Metanephros (tissue), 2 donors: ENCODE measurements around the gene B3GALT2.

- RAMPAGE, long total RNA = no peak
These were observed 653 bp upstream of the IVNS1ABP start for GRCh38 chr1:185317376-185318415.

- RAMPAGE, long total RNA = no peak
These were observed 234.7 kb downstream of the HMCN1 start for GRCh38 chr1:185968947-185969301.

DNA sequence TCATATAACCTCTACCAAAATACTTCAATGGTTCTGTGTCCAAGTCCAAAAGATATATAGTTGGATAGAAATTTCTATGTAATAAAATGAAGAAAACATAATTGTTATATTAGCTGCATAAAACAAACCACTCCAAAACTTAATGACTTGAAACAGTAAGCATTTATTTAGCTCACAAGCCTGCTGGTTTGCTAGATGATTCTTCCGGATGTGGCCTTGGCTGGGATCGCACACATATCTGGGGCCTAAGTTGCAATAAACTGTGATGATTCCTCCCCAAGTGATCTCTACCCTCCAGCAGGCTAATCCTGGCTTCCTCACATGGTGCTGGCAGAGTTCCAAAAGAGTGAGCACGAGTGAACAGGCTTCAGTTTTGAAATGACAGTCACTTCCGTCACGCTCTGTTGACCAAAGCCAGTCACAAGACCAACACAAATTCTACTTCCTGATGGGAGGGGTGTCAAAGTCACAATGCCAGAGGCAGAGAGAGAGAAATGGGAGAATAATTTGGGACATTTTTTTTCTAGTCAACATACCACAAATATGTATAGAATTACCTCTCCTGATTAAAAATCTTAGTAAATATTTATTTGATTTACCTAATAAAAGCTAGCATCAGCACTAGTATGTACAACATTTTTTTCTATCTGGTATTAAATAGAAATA, 213.8 kb upstream of the PRG4 start:
- RAMPAGE, long total RNA = no peak

- RAMPAGE, long total RNA = no peak
These were observed 13.5 kb downstream of the TPR start for GRCh38 chr1:186361458-186361951.

DNA sequence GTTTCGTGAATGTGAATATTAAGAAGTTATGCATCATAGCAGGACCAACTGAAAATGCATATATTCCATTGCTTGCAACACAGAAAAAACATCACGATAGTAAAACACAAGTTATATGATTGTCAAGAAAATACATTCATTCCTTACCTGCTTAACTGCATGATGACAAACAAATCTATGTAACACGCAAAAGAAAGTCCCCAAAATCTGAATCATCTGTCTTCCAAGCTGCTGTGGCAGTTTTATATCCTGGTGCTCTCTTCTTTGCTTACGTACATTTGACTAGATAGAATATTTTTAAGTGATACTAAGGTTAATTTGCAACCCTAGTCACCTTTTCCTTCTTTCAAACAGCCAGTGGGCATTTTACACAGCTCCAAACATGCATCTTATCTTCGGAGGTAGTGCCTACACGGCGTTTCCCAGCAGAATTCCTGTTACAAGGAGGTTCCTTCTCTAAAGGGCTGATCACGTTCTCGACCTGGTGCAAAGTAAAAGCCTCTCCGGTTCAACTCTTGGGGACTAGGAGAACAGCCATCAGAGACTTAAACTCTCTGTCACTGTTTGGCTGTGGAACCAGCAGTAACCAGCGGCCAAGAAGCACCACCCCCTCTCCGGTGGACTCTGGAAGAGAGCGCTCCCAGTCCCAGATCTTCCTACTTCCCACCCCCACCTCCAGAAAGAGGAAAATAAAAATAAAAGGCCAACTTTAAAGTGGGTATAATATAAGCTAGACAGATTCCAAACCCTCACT, 3.2 kb downstream of the BRINP3 start:
- RAMPAGE, long total RNA = start-site peak on the minus strand centred at position 585 of the sequence, 64 bp wide, 59 and 11 reads in 2 replicates

GRCh38 chr1:192539608-192540128, 35.9 kb upstream of the RGS1 start:
- RAMPAGE, long total RNA = no peak

- RAMPAGE, long total RNA = no peak
These were observed 7.4 kb upstream of the RGS13 start for GRCh38 chr1:192628457-192628981.

DNA sequence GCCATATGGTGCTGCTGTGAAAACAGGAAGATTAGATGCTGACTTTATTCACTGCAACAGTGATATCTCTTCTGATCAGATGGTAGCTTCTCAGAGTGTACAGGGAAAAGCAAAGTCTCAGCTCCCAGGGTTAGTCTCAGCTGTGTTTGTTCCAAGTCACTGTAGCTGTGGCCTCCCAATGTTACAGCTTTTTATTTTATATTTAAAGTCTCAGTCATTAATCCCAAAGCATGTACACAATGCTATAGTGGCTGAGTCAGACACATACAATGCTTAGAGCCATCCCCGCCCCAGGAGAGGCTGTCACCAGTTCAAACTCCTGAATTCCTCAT, 42.7 kb upstream of the RGS2 start:
- RAMPAGE, long total RNA = no peak

DNA sequence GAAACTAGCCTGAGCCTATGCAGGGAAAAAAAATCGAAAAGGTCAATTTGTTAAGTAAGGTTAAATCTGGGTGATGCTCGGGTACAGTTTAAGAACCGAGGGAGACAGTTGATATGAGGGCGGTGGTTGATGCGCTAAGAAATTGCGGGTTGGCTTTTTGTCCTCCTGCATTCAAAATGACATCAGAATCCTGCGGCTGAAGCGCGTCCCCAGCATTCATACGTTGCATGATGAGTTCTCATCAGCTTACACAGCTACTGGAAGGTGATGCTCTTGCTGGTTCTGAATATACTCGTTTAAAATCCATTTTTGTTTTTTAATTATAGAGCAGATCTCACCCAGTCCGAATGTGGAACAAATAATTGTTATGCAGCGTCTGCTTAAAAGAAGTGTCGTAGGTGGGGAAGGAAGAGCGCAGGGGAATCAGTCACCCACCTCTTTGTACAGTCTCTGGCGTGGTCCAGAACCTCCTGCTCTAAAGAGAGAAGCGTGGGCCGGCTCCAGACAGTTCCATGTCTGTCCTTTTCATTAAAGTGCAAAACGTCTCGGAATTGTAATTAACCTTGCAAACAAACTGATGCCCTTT, 526 bp downstream of the RGS2 start:
- RAMPAGE, long total RNA = no peak

DNA sequence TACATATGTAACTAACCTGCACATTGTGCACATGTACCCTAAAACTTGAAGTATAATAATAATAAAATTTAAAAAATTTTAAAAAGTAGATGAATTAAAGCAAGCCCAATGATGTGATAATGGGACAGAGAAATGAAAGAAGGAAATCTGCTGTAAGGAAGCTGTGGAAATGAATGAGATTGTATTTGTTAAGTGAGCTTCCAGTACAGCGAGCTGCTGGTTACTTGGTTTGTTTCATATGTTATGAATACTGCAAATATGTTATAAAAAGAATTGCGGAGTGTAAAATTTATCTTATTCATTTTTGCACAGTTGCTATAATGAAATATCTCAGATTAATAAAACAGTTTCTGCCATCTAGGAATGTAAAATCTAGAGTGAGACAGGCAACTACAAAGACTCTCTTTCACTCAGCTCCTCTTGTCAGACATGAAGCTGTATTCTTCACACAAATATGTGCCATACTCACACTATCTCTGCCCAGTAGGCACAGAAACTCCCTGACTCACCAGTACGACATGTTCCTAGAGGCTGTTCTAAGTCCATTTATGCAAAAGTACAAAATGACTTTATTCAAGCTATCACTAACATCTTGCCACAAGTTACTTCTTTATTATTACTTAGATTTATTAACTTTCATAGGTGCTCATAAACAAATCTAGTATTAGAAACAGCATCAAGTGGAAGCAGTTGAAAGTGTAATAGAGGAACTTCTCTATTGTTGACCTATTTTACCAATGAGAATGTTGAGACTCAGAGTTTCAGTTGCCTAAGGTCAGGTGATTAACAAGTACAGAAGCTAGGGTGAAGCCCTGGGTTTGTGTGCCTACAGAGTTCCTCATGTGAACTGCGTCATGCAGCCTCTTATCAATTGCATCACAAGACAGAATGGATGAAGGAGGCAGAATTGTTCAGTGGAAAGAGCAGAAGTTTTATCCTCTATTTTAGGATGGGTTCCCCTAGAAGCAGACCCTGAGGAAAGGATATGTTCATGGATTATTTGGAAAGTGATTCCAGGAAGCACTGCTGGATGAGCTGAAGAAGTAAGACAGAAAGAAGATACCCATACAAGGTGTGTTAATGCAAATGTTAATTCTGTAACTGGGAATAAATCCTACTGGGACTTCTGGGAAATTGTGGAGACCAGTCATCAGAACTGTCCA, 98.8 kb downstream of the RGS2 start:
- RAMPAGE, long total RNA = no peak

- RAMPAGE, long total RNA = no peak
These were observed 13.7 kb downstream of the UCHL5 start for GRCh38 chr1:193045347-193045976.

DNA sequence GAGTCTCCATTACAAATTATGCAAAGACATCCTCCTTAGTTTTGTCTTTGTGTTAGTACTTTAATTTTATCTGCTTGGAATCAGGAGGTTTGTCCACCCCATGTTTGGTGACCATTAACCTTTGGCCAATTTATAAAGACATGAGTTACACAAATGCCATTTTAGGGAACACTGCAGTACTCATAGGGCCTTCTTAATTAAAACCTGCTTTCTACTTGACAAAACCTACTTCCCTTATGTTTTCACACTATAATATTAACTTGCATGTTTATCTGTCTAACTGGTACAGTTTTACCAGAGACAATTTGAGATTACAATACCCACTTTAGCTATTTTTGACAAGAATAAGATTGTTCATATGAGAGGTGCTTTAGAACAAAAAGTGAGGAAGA, 7.8 kb upstream of the CDC73 start:
- RAMPAGE, long total RNA = no peak

DNA sequence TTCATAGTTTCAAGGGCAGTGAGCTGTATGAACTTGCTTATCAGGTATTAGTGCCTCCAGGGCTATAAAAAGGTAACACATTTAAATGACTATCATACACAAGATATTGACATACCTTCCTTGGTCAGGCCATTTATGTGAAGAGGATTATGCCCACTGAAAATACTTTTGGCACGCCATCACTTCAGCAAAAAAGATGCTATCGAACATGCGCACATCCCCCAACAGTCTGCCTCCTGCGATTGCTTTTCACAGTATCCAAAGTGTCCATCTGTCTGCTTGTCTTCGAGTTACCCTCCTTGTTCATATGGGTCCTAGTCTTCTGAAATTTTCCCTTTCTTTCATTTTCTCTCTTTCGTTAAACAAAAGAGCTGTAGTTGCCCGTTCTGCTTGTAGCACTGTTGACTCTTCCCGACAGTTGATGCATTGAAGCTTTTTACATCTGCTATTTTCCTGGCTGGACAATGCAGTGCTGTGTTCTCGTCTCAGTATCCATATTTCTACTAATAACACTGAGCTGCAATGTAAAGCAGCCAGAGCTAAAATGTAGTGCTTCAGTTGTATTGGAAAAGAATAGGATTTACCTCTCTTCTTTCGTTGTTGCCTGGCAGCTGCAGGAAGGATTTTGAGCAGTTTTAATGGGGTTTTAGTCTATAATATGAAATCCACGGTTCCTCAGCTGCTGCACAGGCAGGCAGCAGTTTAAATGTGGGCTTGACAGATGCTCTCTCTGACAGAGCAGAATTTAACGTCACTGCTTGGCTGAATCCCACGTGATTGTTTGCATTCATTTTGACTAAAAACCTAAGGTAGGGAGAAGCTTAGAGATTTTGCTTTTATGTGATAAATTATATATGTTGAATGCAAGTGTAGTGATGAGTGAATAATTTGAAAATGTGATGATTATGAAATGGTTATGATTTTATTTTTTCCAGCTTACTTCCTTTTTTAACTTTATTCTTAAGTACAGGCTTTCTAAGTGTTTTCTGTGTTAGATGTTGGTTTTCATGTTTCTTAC, at the start of gene B3GALT2:
TSS of gene B3GALT2 (minus strand) at position 710 of the 1,018 bp plus-strand sequence.
- RAMPAGE, long total RNA = no peak

GRCh38 chr1:193186922-193187258, 477 bp upstream of the B3GALT2 start:
- RAMPAGE, long total RNA = no peak

GRCh38 chr1:193457612-193458155, 271.3 kb upstream of the B3GALT2 start:
- RAMPAGE, long total RNA = no peak

DNA sequence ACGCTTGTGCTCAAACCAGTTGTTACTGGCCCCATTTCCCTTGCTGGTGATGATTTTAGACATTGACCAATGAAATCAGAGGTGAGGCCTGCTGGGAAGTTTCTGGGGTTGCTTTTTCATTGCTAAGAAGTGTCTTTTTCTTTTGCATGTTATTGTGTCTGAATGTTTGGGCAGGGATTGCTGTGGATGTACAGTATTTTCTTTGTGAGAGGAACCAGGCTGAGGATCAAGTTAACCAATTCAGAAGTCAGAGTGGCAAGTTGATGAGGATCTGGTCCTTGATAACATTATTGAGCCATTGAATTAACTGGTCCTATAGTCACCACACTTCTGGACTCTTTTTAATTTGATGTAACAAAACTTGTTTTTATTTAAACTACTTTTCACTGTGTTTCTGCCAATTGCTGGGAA, 448.2 kb upstream of the B3GALT2 start:
- RAMPAGE, long total RNA = no peak

DNA sequence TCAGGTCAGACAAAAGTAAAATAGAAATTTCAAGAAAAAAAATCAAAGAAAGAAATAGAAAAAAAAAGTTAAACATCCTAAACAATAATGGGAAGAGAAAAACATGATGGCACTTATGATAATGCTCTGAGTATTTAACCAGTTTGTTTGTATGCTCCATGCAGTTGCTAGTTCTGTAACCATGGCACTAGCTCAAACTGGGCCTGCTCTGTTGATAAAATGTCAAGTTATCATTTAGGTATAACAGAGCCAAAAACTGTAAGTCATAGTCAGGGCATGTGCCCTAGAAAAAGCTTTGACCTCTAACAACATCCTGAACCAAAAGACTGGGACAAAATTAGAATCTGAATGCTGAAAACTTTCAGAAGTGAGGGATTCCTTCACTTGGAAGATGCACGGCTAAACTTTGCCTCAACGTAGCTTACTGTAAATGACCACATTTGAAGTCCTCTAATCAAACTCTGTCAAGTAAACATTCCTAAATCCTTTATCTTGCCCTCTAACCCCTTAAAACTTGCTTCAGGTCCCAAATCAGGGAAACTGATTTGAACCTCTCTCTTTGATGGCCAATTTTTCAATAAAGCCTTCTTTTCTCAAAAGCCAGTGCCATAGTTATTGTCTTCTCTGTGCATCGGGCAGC, 148.8 kb downstream of the KCNT2 start:
- RAMPAGE, long total RNA = no peak

GRCh38 chr1:196609443-196609882, 1.2 kb upstream of the KCNT2 start:
- RAMPAGE, long total RNA = no peak

GRCh38 chr1:196672890-196673194, 21.0 kb downstream of the CFH start:
- RAMPAGE, long total RNA = no peak

DNA sequence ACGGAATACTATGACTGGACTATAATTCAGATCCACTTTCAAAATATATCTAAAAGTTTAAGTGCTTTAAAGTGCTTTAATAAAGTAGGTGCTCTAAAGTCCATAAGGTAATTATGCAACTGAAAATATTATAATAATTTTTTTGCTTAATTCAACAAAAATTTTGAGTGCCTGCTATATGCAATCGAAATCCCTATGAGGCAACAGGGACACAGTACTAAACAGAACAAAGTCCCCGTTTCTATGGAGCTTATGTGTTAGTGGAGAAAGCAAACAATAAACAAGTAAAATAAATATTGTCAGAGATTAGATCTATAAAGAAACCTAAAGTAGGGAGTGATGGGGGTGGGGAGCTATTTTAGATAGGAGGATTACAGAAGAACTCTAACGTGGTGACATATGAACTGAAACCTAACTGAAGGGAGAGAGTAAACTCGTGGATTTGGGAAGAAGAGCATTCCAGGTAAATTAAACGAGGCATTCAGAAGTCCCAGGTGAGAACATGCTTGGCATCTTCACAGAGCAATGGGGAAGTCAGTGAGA, 154.7 kb downstream of the DENND1B start:
- RAMPAGE, long total RNA = no peak